ENCODE results near the gene ZFP57.

DNA sequence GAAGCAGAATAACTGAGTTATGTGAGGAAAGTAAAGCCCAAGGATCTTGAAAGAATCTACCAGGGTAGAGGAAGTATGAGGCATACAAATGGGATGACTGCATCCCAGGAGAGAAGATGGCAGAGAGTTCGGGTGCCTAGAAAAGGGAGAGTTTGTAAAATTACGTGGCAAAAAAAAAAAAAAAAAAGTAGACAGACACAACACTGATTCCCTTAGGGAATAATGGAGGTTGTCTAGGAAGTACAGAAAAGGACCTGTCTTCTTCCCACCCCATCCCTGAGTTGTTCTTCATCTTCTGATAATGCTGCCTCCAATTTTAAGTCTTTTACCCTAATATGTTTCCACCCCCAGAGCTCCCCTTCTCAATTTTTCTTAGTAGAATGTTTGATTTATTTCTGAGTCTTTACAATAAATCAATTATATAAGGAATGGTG, 3.3 kb downstream of the GABBR1 start:
- PRO-cap, result no peak

GRCh38 chr6:29649496-29650394, 7.1 kb upstream of the MOG start:
- PRO-cap, result unidirectional peak, minus-strand start at chr6:29650091

GRCh38 chr6:29680902-29681431, at the start of gene ZFP57:
Gene ZFP57, minus strand, starts transcription at chr6:29681152.
- PRO-cap, result no peak

DNA sequence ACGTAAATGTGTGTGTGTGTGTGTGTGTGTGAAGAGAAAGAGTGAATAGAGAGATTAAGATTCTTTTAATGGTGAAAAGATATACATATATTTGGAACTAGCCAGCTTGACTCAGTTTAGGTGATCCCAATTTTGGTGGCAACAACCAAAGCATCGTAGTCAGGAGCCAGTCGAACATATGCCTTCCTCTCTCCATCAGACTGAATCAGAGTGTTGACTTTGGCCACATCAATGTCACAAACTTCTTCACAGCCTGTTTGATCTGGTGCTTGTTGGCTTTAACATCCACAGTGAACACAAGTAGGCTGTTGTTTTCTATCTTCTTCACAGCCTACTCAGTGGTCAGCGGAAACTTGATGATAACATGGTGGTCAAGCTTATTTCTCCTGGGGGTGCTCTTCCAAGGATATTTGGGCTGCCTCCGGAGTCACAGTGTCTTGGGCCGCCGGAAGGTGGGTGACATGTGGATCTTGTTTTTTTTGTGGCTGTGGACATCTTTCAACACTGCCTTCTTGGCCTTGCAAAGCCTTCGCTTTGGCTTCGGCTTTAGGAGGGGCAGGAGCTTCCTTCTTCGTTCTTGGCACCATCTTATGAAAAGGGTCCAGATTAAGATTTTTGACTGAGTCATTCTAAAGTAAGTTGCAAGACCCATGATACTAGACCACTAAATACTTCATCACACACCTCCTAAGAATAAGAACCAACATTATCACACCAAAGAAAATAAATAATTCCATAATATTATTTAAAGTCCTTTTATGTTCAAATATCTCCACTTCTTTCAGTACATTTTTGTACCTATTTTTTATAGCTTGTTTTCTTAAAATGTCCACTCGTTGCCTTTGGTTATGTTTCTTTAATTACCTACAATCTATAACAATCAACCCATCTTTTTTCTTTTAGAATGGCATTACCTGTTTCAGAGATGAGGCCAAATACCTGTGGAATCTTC, 3.6 kb downstream of the HLA-F start:
- PRO-cap, result no peak

DNA sequence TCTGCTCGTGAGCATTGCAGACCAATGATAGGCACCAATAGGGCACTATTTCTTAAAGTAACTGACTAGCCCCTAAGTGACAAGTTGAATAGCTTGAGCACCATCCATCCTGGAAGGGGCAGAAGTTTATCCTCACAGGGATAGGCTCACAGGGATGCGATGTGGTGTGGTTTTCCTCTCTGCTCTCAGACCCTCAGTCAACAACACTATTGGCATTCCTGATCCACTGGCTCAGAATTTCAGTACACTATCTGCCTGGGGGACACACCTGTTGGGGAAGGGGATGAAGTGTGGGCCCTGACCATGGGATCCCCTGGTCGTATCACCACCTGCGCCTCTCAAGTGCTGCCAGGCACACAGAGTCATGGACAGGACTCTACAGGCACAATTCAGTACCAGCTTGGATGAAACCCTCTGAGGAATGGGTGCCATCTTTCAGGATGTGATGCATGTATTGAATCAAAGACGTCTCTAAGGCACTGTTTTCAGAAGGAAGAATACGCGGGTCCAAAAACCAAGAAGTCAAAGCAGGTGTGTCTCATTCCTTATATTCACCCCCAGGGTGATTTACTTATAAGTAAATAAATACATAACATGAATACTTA, 6.8 kb downstream of the HLA-A start:
- PRO-cap, result no peak

- PRO-cap, result bidirectional peak, plus-strand start at chr6:30130501, minus-strand start at chr6:30130450
These were observed 5.7 kb upstream of the TRIM40 start for GRCh38 chr6:30130215-30130618.

- PRO-cap, result no peak
These were observed 24.0 kb downstream of the TRIM26 start for GRCh38 chr6:30189170-30189571.

DNA sequence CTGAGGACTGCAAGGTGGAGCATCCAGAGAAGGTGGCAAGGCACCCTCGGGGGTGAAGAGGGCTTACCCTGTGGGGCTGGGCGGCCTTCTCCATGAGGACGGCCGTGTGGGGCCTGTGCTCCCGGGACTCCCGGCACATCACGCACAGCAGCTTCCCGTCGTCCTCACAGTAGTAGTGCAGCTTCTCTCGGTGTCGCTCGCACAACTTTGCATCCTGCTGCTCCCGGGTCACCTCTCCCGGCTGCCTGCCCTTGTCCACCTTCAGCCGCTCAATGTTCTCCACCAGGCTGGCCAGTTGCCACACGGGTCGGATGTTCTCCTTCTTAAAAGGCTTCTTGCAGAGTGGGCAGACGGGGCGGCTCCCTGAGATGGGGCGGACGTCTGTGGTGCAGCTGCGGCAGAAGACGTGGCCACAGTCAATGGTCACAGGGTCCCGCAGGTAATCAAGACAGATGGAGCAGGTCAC, 14.6 kb downstream of the TRIM26 start:
- PRO-cap, result no peak

GRCh38 chr6:30284399-30285004, 42.2 kb upstream of the TRIM39 start:
- PRO-cap, result no peak

DNA sequence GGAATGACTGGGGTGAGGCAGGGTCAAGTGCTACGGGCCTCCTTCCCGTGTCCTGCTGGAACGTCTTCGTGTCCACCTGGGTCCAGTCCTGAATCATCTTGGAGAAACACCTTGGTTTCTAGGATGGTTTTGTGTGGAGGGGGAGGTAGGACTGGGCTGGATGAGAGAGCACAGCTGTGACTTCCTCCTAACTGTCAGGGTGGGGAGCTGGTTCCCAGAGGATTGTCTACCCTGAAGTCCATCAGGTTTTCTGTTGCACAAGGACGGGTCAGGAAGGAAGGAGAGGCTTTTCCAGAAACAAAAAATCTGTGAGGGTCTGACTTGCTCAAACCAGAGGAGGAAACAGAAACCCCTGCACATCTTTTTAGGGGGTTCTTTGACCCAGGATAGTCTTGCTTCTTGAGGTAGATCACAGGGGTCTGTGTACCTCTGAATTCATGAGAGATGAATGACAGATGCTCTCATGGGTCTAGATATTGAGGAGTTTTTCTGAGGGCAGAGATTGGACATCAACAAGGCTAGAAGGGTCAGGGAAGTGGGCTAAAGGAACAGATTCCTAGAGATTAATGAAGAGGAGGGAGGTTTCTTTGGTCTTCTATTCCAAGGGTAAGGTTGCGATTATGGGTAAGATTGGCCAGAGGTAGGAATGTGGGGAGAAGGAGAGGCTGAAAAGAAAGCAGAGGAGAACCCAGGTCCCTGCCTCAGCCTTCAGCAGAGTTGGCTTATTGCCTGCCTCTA, 2.5 kb upstream of the RPP21 start:
- PRO-cap, result no peak

- PRO-cap, result bidirectional peak, plus-strand start at chr6:30490268, minus-strand start at chr6:30490158
These were observed 575 bp downstream of the HLA-E start for GRCh38 chr6:30489630-30490538.

- PRO-cap, result no peak
These were observed 1.1 kb downstream of the HLA-E start for GRCh38 chr6:30490539-30490684.

DNA sequence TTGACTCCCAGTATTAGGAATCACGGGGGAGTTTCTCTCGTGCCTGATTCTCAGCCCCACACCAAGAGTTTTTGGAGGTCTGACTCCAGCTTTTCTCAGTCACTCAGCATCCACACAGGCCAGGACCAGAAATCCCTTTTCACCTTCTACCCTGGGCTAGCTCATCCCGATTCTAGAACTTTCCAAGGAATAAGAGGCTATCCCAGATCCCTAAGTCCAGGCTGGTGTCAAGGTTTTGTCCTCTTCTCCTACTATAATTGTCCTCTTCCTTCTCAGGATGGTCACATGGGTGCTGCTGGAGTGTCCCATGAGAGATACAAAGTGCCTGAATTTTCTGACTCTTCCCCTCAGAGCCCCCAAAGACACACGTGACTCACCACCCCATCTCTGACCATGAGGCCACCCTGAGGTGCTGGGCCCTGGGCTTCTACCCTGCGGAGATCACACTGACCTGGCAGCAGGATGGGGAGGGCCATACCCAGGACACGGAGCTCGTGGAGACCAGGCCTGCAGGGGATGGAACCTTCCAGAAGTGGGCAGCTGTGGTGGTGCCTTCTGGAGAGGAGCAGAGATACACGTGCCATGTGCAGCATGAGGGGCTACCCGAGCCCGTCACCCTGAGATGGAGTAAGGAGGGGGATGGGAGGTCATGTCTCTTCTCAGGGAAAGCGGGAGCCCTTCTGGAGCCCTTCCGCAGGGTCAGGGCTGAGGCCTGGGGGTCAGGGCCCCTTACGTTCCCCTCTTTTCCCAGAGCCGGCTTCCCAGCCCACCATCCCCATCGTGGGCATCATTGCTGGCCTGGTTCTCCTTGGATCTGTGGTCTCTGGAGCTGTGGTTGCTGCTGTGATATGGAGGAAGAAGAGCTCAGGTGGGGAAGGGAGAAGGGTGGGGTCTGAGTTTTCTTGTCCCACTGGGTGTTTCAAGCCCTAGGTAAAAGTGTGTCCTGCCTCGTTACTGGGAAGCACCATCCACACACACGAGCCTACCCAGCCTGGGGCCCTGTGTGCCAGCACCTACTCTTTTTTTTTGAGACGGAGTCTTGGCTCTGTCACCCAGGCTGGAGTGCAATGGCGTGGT, 1.8 kb downstream of the HLA-E start:
- PRO-cap, result no peak

GRCh38 chr6:30495247-30495989, 6.1 kb downstream of the HLA-E start:
- PRO-cap, result no peak

DNA sequence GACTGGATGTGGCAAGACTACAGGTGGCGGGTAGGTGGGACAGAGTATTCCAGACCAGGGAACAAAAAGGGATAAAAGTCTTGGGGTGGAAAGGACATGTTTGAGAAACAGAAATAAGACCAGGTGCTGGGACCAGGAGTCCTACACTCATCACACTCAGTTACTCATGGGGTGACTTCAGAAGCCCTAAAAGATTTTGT, 21.2 kb downstream of the GNL1 start:
- PRO-cap, result no peak

GRCh38 chr6:30550145-30551294, 5.8 kb downstream of the GNL1 start:
- PRO-cap, result no peak

GRCh38 chr6:30571915-30572640, 836 bp downstream of the ABCF1 start:
- PRO-cap, result unidirectional peak, minus-strand start at chr6:30572388

DNA sequence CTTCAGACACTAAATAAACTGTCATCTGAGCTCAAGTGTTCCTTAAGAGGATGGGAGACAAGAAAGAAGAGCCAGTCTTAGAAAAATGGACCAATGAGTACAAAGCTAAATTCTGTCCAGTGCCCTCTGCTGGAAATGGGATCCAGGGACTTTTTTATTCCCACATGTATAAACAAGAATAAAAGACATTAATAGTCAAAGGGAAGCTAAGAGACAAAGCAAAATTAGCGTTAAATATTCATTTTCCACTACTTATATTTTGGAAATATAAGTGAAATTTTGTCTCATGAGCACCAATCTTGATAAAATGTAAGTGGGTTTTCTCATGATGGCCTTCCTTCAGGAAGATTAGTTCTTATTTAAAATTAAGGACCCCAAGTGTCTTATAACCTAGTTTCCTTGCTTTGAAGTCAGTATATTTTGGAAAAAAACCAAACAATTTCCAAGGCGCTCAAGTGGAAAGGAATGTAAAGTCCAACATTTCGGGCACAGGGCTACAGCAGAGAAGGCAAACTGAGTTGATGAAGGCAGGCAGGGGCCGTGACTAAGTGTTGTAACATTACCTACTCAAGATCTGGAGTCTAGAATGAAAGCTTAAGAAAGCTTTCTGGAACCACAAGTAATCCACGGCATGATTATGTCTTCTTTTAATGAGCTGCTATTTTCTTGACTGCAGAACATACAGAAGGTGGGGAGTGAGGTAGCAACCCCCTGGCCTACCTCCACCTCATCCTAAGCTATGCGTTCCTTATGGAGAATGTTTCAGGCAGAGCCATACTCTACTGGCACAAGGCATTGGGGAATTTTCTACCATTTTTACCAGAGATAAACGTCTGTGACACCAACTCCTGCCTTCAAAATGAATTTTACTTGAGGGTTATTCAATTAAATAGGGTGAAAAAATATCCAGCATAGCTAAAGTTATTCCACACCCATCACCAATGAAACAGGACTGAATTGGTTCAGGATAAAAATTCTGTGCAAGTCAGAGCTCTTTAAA, 4.4 kb downstream of the PPP1R10 start:
- PRO-cap, result no peak

DNA sequence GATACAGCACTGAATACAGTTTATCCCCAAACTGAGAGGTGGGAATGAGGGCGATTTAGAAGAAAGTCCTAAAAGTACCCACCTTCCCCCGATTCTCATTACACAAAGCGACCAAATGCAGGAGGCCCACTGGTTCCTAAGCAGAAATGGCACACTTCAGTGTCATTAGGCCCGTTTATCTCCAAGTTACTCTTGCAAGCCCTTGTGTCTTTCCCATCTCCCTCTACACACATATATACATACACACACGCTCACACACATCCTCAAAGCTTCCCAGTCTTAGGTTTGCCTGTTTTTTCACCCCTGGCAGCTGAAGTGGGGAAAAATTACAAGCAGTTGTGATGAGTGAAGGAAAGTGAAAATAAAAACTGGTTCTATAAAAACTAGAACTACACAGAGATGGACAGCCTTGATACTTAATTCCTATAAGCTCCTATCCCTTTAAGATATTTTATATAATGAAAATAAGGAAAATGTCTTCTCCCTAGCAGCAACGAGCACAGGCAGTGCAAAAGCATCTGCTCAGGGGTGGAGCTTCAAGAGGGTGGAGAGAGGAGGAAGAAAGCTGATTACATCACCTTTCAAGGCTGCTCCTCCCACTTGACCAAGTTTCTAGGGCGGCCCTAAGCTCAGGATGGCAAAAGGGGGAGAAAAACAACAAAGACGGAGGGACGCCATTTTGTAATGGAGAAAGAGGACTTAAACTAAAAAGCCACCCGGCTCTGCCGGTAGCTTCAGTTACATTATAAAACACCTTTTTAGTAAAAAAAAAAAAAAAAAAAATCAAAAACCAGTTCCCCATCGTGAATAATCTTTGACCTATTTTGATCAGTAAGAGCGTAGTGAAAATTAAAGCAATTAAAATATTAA, 2.3 kb downstream of the PPP1R10 start:
- PRO-cap, result bidirectional peak, plus-strand start at position 640 of the sequence, minus-strand start at position 608 of the sequence

DNA sequence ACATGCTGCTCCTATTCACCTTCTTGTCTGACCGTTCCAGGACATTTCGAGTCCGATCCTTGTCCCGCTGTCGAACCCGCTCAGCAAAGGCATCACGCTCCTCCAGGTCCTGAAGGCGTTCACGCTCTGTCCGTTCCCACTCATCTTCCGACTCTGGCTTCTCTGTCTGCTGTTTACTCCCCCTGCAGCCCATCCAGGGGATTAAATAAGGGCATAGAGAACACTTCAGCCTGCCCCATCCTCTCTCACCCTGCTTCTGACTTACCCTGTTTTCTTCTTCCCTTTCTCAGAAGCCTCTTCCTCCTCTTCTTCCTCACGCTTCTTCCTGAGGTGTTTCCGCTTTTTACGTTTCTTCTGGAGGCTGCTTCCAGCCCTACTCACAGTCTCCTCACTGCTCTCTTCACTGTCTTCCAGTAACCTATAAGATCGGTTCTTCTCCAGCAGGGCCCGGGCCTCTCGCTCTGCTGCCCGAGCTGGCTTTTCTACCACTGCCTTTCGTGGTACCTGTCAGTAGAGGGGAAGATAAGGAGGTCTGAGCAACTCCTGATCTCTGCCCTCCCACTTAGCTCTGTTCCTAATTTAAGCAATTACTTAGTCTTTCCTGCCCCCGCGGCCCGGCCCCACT, 1.9 kb downstream of the DHX16 start:
- PRO-cap, result no peak

Data from left colon (tissue), 1 donor.